H9 (cell line): Measurements from ENCODE around the genes C13orf42 and SERPINE3.

DNA sequence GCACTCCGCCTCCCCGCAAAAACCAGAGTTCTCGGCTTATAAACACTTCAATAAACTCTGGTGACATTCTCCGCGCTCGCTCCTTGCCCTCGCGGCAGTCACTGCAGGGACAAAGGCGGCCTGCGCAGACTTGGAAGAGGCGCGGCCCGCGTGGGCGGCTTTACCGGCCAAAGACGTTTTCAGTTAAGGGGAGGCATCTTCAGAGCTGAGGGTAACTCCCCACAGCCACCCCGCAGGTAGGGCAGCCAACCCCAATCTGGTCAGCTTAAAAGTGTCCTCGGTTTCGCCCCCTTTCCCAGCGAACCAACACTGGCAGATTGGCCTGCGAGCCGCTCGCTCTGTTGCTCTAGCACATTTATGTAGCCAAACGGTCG lies 112.7 kb downstream of the KCNRG start:
- PRO-cap = no peak

DNA sequence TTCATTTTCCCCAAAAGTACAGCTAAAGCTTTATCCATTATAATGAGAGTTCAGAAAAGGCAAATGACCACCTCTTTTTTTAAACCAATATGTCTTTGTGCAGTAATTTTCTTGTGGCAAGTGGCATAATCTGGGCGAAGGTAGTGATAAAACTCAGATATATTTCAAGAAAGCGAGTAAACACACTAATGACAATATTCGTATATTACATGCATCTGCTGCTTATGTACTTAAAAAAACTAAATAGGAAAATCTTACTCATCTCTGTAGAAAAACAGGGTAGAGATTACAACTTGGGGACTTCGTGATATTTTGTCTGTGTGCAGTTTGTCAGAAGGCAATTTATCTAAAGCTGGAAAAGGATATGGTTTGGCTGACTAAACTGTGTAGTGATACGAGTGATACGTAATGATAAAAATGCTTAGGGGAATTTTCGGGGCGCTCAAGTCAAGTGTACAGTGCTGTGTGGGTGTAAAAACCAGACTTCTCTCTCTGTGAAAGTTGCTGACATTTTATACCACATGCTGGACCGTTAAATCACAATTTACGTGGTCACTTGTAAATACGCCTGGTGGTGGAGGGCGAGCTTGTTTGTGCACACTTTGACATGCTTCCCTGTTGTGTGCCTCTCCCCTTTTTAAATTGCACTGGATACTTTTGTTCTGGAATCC lies 221.6 kb downstream of the KCNRG start:
- PRO-cap = no peak

DNA sequence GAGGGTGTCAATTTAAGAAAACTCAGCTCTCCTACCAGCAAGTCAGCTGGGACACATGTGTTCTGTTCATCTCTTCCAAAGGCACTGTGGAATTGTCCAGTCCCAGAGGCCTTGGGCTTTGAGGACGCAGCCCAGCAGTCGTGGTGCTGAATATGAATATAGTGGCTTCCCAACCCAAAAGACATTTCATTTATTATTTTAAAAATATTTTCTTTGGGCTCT lies 405.8 kb downstream of the KCNRG start:
- PRO-cap = no peak

DNA sequence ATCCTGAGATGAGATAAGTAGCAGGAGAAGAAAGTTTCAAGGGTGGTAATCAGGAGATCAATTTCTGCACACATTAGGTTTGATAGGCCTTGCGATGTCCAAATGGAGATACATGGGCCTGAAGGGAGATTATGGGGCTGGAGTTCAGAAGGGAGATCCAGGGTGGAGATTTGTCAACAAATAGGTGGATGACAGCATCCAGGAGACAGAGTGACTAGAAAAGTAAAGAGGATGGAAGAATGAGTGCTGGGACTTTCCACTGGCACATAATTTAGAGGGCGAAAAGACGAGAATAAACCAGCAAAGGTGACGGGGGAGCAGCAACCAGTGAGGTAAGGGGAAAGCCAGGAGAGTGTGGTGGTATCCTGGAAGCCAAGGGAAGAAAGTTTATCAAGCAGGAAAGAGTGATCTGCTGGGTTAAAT lies 333.0 kb downstream of the DLEU7 start:
- PRO-cap = no peak

- PRO-cap = no peak
These were observed 245.1 kb downstream of the DLEU7 start for GRCh38 chr13:50598221-50598919.

- PRO-cap = no peak
These were observed 213.3 kb downstream of the DLEU7 start for GRCh38 chr13:50630188-50630496.

DNA sequence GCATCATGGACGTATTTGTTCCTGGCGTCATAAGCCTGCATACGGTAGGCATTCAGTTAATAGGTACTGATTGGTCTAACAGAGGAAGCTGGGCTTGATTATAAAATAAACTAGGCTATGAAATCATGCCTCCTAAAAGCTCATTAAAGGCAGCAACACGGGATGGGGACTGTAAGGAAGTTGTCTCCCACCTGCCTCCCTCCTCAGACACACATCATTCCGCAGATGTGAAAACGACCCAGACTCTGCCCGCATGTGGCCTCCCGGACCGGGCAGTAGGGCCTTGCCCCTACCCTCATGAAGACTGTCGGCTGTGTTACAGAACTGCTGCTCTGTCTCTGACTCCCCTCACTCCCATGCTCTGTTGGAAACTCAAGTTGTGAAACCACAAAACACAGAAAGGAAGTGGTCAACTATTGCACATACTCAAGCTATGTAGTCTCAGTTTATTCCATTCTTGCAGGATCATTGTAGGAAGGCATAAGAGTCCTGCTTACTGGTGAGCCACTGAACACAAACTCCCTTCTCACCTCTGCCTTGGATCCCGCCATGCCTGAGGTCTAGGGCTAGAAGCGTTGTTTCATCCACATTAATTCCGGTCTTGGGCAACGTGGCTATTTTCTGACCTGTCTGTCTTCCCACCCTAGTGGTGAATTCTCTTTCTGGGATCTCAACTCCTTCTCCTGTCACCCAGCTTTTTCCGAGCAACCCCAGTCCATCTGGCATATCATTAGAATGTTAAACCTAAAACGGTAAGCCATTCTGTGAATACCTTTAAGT lies 129.6 kb downstream of the DLEU7 start:
- PRO-cap = no peak

DNA sequence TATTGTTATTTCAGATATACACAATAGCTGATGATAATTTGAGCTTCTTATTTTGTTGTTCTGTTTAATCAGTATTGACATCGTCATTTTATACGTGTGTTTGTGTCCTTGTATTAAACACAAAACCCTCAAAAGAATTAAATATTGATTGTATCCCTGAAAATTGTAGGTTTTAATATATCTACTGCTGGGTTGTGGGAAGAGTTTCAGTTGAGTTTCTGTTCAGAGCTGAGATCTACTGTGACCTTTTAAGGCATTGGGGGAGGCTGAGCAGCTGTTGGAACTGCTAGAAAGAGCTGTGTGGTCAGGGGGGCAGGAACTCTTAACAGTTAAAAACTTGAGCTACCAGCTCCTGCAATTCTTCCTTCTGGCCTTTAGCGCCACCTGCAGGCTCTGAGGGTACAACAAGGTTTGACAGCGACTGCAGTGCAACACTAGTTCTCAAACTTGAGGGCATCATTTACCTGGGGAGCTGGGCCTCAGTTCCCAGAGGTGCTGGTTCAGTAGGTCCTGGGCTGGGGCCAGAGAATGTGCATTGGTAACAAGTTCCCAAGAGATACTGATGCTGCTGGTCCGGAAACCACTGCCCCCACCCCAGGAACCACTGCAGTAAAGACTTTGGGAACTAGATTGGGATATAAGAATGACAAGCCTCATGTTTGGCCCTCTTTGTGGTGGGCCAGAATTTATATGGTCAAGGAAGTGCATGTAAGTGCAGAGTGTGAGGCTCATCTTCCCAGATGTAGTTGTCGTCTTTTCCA lies 2.4 kb downstream of the RNASEH2B start:
- PRO-cap = no peak

- PRO-cap = no peak
These were observed at the start of gene C13orf42 for GRCh38 chr13:51110992-51111522. Gene C13orf42 (minus strand): TSS chr13:51111274.

- PRO-cap = no peak
These were observed 23.8 kb upstream of the C13orf42 start for GRCh38 chr13:51134690-51135401.

DNA sequence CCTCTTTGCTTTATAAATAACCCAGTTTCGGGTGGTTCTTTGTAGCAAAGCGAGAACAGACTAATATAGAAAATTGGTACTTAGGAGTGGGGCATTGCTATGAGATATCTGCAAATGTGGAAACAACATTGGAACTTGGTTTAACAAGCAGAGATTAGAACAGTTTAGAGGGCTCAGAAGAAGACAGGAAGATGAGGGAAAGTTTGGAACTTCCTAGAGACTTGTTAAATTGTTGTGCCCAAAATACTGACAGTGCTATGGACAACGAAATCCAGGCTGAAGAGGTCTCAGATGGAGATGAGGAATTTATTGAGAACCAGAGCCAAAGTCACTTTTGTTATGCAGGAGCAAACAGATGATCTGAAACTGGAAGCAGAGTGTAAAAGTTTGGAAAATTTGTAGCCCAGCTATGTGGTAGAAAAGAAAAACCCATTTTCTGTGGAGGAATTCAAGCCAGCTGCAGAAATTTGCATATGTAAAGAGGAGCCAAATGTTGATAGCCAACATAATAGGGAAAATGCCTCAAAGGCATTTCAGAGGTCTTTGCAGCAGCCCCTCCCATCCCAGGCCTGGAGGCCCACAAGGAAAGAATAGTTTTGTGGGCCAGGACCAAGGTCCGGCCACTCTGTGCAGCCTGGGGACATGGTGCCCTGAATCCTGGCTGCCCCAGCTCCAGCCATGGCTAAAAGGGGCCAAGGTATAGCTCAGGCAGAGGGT lies 53.0 kb upstream of the FAM124A start:
- PRO-cap = bidirectional peak, plus-strand start at position 525 of the sequence, minus-strand start at position 372 of the sequence

DNA sequence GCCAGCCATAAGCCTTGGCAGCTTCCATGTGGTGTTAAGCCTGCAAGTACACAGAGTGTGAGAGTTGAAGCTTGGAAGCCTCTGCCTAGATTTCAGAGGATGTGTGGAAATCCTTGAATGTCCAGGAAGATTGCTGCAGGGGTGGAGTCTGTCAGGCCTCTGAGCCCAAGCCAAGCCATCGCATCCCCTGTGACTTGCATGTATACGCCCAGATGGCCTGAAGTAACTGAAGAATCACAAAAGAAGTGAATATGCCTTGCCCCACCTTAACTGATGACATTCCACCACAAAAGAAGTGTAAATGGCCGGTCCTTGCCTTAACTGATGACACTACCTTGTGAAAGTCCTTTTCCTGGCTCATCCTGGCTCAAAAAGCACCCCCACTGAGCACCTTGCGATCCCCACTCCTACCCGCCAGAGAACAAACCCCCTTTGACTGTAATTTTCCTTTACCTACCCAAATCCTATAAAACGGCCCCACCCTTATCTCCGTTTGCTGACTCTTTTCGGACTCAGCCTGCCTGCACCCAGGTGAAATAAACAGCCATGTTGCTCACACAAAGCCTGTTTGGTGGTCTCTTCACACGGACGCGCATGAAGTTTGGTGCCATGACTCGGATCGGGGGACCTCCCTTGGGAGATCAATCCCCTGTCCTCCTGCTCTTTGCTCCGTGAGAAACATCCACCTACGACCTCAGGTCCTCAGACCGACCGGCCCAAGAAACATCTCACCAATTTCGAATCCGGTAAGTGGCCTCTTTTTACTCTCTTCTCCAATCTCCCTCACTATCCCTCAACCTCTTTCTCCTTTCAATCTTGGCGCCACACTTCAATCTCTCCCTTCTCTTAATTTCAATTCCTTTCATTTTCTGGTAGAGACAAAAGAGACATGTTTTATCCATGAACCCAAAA lies 52.2 kb upstream of the FAM124A start:
- PRO-cap = bidirectional peak, plus-strand start at position 327 of the sequence, minus-strand start at position 161 of the sequence; bidirectional peak, plus-strand start at position 594 of the sequence, minus-strand start at position 434 of the sequence

GRCh38 chr13:51339530-51339970 lies at the start of gene SERPINE3:
Gene SERPINE3 (plus strand): TSS chr13:51339691.
- PRO-cap = no peak

DNA sequence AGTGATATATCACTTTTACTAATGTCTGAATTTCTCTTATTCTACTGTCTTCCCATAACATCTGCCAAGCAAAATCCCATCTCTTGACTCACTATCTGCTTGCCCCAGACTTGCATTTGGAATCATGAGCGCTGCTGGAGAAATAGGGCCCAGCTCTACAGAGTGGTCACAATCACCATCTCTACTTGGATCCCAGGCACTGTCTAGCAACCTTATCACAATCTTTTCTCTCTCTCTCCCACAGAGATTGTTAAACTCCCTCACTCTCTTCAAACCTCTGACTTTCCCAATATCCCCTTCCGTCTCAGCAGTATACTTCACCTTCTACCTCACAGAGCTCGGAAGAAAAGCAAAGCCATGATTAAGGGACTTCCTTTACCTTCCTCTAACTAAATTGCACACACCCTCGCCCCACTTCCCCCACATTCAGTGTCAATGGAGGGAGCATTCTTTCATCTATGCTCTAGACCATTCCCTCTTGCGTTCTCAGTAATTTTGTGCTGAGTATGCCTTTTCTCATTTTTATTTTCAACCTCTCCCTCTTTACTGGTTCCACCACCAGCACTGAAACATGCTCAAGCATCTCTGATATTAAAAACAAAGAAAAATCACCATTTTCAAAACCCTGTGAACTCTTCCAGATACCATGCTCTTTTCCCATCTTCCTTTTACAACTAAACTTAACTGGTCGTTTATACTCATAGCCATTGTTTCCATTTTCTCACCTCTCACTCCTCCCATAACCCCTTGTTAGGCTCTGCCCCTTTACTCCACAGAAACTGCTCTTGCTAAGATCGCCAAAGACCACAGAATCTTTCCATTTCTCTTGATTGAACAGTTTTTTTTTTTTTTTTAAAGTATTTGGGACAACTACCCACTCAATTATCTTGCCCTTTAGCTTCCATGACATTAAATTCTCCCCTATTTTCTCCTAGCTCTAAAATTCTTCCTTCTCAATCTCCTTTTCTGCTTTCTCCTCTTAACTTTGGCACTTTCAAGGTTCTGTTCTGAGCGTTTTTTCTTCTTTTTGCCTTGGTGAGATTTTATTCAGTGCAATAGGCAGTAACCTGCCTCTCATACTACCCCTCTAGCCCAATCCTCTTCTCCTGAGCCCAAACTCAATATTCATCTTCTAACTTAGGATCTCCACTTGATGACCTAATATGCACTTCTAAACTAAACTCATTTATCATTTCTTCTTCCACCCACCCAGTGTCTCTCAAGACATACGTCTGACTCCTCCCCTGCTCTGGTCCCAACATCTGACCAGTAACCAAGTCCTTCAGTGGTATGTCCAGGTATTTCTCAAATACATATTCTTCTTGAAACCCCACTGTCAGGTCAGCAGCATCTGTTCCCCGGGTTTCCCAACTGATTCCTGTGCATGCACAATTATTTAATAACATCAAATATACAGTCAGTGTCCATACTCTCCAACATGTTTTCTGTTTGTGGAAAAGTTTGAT lies 32.5 kb downstream of the SERPINE3 start:
- PRO-cap = no peak

DNA sequence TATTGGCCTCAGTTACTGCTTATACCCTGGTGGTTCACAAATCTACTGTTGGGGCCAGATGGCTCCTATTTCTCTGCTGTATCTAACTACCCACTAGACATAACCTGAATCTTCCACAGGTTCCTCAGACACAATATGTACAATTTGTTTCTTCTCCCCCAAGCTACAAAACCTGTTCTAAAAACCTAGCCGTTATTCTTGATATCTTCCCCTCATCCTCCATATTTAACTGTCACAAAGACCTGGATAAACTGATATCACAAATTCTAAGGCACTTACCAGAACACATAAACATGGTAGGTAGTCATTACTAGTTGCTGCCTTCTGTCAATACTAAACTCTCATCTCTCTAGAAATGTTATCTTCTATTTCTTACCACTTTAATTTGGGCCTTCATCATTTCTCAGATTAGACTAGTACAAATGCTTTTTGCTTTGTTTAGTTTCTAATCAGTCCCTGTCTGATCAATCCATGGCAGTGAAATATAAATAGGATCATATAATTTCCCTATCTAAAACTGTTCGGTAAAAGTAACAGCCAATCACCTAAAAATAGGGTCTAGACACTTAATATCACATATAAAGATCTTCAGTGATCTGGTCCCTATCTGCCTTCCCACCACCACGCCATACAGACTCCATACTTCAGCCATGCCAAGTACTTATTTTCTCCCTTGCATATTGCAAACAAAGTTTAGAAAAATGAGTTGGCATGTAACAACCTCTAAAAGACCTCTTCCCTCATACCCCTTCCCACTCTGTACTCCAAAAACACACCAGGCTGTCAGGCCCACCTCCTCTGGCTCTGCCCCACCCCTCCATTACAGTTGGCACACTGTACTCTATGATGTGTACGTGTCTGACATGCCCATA lies 45.2 kb downstream of the SERPINE3 start:
- PRO-cap = no peak

- PRO-cap = no peak
These were observed 11.8 kb downstream of the INTS6 start for GRCh38 chr13:51441054-51441466.

DNA sequence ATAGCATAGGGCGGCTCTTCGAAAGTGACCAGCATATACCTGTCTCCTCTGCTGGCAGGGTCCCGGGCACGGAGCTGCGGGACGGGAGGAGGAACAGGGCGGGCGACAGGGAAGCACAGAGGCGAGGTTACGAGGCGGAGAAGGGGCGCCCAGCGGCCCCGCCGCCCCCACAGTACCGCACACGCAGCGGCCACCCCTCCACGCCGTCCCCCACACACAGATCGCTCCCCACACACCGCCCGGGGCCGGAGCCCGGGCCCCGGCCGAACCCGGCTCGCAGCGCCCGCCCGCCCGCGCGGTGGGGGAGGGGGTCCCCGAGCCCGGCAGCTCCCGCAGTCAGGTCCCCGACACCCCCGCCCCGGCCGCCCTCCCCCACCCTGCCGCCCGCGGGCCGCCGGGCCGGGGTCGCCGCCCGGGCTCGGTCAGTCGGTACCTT lies 836 bp downstream of the INTS6 start:
- PRO-cap = bidirectional peak, plus-strand start at position 57 of the sequence, minus-strand start at position 26 of the sequence

DNA sequence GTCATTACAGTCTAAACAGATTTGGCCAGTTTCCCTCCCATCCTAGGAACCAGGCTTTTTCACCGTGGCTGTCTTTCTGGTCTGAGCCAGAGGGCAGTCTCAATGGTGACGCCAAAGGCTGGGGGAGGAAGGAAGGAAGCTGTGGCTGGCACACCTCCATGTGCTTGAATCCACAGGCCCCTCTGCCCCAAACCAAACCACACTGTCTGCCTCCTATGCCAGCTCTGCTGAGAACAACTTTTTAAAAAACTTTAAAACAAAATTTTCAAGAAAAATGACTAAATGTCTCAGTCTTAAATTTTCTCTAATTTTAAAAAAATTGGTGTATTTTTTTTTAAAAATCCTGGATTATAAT lies 61.0 kb upstream of the WDFY2 start:
- PRO-cap = no peak

DNA sequence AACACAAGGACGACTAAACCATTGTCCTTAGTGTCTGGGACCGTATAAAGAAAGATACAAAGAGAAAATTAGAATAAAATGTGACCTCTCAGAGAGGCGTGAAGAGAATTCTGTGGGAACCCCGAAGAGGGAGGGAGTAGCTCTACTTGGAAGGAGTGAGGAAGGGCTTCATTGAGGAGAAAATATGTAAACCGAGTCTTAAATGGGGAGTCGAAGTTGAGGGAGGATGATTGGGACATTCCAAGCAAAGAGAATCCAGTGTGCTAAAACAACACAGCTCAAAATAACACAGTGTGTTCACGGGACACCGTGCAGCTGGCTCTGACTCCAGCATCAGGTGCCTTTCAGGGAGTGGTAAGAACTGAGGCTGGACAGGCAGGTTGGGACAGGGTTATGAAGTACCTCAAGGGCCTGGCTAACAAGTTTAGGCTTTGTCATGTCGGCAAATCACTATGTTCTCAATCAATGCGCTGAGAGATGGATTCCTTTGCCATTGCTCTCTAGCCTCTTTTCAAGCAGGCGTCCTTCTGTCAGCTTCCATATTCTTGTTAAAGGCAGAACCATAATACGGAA lies 27.6 kb upstream of the WDFY2 start:
- PRO-cap = no peak

DNA sequence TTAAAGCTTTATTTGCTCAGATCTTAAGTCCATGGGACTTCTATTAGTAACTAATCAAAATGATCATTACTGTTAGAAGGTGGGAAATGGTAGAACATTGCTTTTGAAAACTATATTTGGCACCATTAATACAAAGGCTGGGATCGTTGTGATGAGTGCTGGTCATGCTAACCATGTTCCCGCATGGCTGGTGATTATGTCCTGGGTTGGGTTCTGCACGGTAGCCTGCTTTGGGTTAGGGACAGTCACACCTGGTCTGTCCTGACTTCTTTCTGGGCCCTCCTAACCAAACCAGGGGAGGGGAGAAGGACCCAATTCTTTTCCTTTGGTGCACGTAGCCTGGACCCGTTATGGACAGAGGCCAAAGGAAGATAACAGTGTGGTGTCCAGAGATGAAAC lies 51.7 kb downstream of the DHRS12 start:
- PRO-cap = no peak